Measurements from ENCODE around the genes SSX1, ERAS and PIM2.

DNA sequence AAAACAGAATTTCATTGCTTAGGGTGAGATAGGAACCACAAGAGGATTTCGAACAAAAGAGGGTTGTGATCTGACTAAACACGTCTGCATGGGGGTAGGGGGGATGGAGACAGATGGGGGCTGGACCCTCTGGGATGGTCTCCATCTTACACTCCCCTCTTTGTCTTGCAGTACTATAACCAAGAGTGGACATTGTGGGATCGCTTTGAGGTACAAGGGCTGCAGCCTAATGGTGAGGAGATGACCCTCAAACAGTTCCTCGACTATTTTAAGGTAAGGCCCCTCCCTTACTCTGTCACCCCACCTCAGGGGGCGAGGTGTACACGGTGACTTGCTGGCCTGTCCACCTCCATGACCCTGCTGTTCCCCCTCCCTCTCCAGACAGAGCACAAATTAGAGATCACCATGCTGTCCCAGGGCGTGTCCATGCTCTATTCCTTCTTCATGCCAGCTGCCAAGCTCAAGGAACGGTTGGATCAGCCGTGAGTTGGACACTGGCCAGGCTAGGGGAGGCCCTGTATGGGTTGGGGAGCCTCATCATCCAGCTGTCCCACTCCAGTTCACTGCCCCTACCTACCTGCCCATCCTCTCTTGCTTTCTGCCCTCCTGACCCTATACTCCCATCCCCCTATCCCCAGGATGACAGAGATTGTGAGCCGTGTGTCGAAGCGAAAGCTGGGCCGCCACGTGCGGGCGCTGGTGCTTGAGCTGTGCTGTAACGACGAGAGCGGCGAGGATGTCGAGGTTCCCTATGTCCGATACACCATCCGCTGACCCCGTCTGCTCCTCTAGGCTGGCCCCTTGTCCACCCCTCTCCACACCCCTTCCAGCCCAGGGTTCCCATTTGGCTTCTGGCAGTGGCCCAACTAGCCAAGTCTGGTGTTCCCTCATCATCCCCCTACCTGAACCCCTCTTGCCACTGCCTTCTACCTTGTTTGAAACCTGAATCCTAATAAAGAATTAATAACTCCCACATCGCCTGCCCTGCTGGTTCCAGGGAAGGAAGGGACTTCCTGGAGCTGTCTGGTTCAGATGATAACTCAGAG is 4.0 kb upstream of the CDK16 start:
- PRO-cap = no peak
- RAMPAGE, long total RNA, 4 experiments = start-site peak on the plus strand in 1 of 4 experiments, centred at positions 179 to 664 of the sequence, 46 to 135 reads per replicate

DNA sequence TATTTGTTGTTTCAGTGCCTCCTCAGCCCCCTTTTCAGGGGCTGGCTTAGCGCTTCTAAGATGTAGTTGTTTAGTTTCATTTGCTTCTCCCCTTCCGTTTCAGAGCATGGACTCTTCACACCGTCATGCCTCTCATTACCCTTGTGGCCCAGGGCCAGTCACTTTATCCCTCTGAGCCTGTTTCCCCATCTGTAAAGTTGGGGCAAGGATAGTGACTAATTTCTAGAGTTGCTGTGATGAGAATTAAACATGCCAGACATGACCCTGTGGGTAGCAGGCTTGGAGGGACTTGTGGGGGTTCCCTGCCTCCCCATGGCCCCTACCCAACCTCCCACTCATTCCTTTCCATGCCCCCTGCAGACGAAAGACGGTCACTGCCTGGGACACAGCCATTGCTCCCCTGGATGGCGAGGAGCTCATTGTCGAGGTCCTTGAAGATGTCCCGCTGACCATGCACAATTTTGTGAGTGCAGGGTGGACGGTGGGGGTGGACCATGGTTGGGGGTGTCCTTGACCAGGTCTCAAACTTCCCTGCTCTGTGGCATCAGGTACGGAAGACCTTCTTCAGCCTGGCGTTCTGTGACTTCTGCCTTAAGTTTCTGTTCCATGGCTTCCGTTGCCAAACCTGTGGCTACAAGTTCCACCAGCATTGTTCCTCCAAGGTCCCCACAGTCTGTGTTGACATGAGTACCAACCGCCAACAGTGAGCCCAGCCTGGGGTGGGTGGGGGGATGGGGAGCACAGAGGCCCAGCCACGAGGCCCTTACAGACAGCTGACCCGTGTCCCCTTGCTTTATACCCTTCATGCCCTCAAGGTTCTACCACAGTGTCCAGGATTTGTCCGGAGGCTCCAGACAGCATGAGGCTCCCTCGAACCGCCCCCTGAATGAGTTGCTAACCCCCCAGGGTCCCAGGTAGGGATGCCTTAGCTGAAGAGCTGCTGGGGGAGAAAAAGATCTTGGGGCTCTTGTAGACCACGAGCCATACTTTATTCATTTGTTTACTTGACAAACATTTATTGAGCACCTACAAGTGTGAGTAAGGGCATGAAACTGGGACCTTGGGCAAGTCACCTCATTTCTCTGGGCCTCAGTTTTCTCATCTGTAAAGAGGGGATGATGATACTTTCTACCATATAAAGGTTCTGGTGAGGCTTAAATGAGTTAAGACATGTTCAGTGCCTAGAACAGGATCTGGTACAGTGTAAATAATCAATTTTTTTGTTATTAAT is 3.8 kb downstream of the ARAF start:
- PRO-cap = no peak
- RAMPAGE, long total RNA, 4 experiments = no peak in any of the 4 experiments

DNA sequence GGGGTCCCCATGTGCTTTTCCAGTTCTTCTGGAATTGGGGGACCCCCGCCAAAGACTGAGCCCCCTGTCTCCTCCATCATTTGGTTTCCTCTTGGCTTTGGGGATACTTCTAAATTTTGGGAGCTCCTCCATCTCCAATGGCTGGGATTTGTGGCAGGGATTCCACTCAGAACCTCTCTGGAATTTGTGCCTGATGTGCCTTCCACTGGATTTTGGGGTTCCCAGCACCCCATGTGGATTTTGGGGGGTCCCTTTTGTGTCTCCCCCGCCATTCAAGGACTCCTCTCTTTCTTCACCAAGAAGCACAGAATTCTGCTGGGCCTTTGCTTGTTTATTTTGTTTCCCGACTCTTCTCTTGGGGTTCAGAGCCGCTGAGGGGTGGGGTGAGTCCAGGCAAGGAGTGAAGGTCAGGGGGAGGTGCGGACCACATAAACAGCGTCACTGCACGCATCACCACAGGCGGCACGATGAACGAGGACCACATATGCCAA is 10.6 kb upstream of the TIMP1 start:
- PRO-cap = no peak
- RAMPAGE, long total RNA, 4 experiments = no peak in any of the 4 experiments

- PRO-cap = no peak
- RAMPAGE, long total RNA, 4 experiments = no peak in any of the 4 experiments
Measured at GRCh38 chrX:47574527-47574984, 7.7 kb upstream of the TIMP1 start.

DNA sequence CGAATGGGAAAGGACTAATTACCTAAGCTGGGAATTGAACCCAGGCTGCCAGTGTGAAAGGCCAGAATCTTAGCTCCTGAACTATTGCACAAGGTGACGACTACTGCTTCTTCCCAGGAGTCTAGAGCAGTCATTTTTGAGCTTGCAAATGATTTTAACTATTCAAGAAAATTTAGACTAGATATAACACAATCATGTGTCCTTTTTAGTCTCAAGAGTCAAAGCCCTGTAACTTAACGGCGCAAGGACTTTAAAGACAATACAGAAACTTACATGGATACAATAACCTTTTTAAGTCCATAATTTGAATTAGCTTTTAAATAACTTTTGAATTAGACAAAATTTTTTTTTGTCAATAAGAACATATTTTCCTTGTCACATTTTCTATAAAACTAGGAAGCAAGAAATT is 34.0 kb upstream of the ZNF81 start:
- PRO-cap = no peak
- RAMPAGE, long total RNA, 4 experiments = no peak in any of the 4 experiments

GRCh38 chrX:48107710-48108252 is 22.6 kb upstream of the SPACA5B start:
- PRO-cap = no peak
- RAMPAGE, long total RNA, 4 experiments = no peak in any of the 4 experiments

DNA sequence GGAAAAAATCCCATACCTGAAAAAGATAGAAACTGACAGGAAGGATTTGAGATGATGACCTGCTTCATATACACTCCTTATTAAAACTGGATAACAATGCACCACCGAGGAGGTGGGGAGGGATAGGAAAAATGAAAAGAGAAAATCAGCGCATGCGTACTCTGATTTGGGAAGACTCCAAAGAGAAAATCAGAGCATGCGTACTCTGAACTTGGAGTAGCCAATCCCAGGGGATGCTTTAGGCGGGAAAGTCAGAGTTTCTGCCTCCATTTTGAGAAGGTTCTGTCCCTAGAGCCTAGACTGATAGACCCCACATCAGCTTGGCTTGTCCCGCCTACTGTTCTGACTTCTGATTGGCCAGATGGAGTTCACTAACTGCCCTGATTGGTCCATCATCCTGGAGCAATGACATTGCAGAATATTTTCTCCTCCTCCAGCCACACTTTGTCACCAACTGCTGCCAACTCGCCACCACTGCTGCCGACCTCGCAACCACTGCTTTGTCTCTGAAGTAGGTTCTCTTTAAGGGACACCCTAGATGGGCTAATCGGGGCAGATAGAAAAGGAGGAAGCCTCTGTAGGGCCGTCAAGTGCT is at the start of gene SSX1:
SSX1 (plus strand) TSS at position 471 of the 595 bp plus-strand sequence.
- PRO-cap = no peak
- RAMPAGE, long total RNA, 4 experiments = no peak in any of the 4 experiments

DNA sequence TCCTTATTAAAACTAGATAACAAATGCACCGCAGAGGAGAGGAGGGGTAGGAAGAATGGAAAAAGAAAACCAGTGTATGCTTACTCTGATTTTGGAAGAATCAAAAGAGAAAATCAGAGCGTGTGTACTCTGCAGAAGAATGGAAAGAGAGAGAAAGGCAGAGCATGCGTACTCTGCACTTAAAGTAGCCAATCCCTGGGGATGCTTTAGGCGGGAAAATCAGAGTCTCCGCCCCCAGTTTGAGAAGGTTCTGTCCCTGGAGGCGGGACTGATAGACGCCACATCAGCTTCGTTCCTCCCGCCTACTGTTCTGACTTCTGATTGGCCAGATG is 23.6 kb downstream of the SSX1 start:
- PRO-cap = no peak
- RAMPAGE, long total RNA, 4 experiments = no peak in any of the 4 experiments

- PRO-cap = no peak
- RAMPAGE, long total RNA, 4 experiments = no peak in any of the 4 experiments
Measured at GRCh38 chrX:48509262-48509952, 615 bp downstream of the PORCN start.

DNA sequence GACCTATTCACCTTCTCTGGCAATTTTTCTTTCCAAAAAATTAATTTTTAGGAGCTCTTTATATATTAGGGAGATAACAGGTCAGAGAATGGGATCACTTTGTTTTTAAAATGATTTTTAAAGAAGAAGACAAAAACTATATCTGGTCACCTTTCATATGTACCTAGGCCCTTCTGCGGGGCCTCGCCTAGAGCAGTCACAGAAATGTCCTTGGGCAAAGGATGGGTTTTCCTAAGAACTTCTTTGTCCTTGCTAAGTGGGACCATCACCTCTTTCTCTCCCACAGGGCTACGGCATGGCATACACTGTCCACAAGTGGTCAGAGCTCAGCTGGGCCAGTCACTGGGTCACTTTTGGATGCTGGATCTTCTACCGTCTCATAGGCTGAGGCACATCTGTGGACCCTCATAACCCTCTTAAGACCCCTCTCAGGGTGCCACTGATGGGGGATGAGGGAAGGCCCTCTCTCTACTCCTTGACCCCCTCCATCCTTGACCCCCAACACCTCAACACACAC is 1.5 kb upstream of the EBP start:
- PRO-cap = no peak
- RAMPAGE, long total RNA, 4 experiments = no peak in any of the 4 experiments

GRCh38 chrX:48540188-48540535 is 648 bp downstream of the TBC1D25 start:
- PRO-cap = no peak
- RAMPAGE, long total RNA, 4 experiments = no peak in any of the 4 experiments

DNA sequence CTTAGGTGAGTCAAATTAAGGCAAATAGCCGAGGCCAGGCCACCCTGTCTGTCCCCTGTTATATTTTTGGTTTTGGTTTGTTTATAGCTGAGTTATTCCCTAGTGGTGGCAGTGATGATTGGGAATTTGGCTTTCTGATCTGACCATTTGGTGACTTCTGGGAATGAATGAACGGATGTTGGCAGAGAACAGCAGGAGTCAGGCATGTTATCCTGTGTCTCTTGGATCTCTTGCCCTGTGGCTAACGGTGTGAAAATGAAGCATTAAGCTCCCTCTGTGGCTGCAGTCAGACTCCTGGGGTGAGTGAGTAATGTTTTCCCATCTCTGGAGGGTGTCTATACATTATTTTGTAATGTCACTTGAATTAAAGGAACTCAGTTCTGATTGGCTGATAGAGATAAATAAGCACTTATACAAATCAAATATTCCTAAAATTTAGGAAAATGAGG is 20.6 kb downstream of the WDR13 start:
- PRO-cap = no peak
- RAMPAGE, long total RNA, 4 experiments = no peak in any of the 4 experiments

DNA sequence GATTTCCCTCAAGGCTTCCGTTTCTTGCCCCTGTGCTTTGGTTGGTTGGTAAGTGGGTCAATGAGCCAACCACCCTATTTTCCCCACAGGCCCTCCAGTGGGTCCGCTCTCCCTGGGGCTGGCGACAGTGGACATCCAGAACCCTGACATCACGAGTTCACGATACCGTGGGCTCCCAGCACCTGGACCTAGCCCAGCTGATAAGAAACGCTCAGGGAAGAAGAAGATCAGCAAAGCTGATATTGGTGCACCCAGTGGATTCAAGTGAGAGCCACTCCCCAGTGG is 3.0 kb downstream of the WAS start:
- PRO-cap = no peak
- RAMPAGE, long total RNA, 4 experiments = no peak in any of the 4 experiments

DNA sequence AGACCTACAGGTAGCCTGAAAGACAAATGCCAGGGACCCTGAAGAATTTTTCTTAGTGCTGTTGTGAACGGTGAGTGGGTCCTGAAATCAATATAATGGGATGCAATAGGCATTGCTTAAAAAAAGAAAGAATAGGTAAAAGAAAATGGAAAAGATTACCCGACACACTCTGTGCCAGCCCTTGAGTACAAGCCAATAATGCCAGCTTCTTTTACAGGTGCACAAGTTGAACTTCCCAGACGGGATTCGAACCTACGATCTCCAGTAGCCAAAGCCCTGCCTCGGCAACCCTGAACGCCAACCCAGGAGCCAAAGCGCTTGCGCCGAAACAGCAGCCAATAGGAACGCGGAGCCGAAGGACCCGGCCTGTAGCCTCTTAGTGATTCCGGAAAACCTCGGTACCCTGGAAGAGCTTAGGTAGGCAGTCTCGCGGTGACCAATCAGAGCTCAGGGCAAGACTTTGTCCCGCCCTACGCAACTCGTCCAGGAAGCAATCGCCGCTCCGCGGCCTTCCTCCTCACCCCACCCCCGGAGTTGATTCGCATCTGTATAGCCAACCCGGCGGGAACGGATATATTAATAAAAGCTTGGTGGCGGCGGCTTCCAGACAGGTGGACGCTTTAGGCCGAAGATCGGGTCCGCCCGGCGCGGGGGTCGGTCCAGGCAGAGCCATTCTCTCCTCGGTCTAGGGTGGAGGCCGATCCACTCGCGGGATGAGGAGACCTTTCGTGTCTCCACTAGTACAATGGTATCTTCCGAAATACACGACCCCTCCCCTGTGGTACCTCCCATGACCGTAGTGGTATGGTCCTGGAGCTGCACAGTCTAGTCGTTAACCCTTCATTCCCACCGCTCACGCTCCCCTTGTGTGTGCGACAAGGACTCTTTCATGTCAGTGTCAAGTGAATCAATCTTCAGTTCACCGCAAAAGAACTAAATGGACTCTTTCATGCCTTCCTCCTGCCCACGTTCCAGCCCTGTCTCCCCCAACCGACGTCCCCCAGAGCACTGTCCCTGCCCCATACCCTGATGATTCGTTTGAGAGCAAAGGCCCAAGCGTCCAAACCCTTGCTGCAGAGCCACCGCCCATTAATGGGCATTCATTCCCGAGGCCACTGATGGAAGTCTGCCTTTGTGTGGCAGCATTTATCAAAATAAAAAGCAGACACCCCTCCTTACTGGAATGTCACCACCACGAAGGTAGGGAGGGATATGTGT is 24.3 kb upstream of the GLOD5 start:
- PRO-cap = unidirectional peak, plus-strand start at position 477 of the sequence; unidirectional peak, minus-strand start at position 739 of the sequence
- RAMPAGE, long total RNA, 4 experiments = no peak in any of the 4 experiments

GRCh38 chrX:48826152-48826728 is at the start of gene ERAS:
ERAS (plus strand) TSS chrX:48826513.
- PRO-cap = no peak
- RAMPAGE, long total RNA, 4 experiments = no peak in any of the 4 experiments

DNA sequence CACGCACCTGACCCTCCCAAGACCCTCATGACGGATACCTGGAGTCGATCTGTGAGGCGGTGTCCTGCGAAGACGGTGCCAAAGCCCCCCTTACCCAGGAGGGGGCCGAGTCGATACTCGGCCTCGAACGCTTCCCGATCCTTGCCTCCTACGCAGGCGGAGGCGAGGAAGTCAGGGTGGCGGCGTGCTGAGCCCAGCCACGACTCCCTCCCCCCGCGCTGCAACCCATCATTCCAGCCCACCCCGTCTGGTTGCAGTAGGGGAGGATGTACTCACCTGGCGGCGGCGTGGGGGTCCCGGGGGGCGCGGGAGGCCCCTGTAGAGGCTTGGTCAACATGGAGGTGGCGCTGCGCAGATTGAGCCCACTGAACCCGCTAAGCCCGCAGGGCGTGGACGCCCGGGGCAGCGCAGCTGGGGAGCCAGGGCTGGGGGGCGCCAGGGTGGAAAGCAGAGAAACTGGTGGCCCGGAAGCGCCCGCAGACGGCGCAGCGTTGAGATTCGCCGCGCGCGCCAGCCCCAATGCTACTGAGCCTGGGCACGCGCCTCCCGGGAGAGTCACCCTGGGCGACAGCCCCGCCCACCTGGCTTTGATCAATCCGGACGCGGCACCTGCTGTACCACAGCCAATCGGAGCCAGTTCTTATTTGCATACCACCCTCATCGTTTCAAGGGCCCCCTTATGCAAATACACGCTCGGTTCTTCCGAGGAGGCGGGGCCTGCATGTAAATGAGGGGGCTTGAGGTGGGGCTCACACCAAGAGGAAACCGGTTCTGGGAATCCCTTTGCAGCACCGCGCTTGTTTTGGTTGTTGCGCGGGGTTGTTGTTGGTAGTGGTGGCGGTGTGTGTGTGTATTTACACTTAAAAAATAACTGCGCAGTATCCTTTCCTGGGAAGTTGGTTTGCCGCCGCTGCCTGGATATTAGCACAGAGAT is at the start of gene PIM2:
PIM2 (minus strand) TSS at position 527 of the 934 bp plus-strand sequence.
- PRO-cap = bidirectional peak, plus-strand start at position 752 of the sequence, minus-strand start at position 527 of the sequence
- RAMPAGE, long total RNA, 4 experiments = start-site peak on the minus strand in 3 of 4 experiments, centred at position 528 of the sequence, 25 to 47 reads per replicate

GRCh38 chrX:48937539-48938058 is 18.8 kb upstream of the PIM2 start:
- PRO-cap = no peak
- RAMPAGE, long total RNA, 4 experiments = no peak in any of the 4 experiments

GRCh38 chrX:49122195-49122841 is 1.2 kb downstream of the GPKOW start:
- PRO-cap = no peak
- RAMPAGE, long total RNA, 4 experiments = no peak in any of the 4 experiments

DNA sequence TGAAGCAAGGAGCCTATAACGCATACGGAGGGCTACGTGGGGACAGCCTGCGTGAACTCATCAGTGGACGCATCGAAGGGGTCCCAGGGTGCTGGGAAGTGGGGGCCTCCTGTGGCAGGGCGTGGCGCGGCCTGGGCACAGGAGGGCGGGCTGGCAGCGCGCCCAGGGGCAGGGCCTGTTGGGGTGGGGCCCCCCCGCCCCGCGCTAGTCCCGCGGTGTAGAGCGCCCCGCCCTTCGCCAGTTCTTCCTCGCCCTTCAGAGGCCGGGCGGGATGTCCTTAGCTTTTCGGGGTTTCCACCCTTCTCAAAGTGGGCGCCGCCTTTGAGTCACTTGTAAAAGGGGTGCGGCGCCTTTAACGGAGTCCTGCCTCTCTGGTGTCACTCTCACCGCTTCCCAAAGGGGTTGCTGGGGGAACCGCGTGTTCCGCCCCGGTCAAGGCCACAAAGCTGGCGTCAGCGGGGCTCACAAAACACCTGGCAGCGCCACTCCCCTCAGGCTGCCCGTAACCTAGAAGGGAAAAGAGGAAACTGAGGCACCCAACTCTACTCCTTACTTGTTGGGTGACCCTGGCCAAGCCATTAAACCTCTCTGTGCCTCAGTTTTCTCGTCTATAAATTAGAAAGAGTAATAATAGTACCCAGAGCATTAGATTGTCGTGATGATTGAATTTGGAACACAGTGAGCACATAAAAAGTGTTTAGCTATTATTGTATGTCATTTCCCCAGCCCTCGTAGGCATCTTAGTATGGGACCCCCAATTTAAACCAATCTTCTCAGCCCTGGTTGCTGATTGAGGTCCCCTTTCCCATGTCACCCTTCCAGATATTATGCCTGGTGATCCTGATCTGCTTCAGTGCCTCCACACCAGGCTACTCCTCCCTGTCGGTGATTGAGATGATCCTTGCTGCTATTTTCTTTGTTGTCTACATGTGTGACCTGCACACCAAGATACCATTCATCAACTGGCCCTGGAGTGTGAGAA is 900 bp downstream of the PLP2 start:
- PRO-cap = bidirectional peak, plus-strand start at position 441 of the sequence, minus-strand start at position 100 of the sequence
- RAMPAGE, long total RNA, 4 experiments = start-site peak on the minus strand in 1 of 4 experiments, centred at position 127 of the sequence, 5 reads per replicate

DNA sequence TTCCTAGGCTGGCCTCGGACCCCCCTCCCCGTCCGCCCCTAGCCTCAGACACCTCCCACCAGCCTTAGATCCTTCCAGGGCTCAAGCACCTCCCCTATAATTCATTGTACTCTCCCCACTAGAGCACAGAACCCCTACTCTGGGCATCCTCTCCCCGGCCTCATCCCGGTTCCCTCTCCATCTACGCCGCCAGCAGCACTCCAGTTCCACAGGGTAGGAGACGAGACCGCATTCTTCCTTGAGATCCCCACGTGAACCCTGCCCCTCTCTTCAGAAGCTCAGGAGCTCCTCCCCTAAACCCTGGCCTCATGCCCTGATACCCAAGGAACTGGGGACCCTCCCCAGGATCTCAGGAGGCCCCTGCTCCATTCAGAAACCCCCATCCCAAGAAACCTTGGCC is 1.2 kb downstream of the PRICKLE3 start:
- PRO-cap = no peak
- RAMPAGE, long total RNA, 4 experiments = no peak in any of the 4 experiments